ENCODE measurements around the genes ERCC8, KIF2A and DIMT1.

DNA sequence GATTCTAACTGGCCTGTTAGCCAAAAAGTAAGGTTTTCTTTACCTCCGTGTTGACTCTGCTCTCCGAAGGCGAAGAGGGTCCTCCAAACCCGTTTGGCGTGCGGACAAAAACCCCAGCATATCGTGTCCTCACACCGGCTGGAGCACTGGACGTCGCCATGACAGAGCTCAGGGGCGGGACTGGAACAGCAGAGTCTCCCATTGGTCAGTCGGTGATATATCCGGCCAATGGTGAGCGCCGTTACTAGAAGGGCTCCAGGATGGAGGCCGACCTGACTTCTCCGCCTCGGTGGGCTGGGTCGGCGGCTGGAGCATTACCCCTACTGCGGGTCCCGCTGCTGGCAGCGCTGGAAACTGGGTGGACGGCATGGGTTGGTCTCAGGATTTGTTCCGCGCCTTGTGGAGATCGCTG, at the start of gene ERCC8:
TSS of gene ERCC8 (minus strand) at position 182 of the 412 bp plus-strand sequence.
- PRO-cap, result bidirectional peak, plus-strand start at position 247 of the sequence, minus-strand start at position 182 of the sequence
- RAMPAGE, long total RNA, 3 experiments, result start-site peak on the plus strand in 3 of 3 experiments, centred at positions 294 to 310 of the sequence, 67 to 506 reads per replicate; start-site peak on the minus strand in 3 of 3 experiments, centred at positions 174 to 175 of the sequence, 50 to 86 reads per replicate

GRCh38 chr5:61100674-61100889, 61.7 kb downstream of the SMIM15 start:
- PRO-cap, result no peak
- RAMPAGE, long total RNA, 3 experiments, result no peak in any of the 3 experiments

DNA sequence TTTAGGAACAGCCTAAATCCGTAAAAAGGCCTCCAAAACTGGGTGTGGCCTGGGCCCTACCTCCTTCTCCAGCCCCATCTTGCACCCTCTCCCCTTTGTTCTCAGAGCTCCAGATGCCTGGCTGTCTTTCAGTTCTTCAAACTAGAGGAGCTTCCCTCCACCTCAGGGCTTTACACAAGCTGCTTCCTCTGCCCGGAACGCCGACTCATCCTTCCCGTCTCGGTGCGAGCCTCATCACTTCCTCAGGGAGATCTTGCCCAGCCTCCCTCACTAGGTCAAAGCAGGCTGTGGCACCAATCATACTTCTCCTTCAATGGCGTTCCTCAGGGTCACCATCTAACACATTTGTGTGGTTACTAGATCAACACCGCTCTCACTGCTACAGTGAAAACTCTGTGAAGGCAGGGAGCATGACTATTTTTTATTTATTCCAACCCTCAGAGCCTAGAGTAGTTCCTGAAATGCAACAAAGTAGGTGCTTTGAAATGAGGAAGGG, 56.2 kb upstream of the ZSWIM6 start:
- PRO-cap, result no peak
- RAMPAGE, long total RNA, 3 experiments, result no peak in any of the 3 experiments

- PRO-cap, result bidirectional peak, plus-strand start at chr5:61332258, minus-strand start at chr5:61332013
- RAMPAGE, long total RNA, 3 experiments, result no peak in any of the 3 experiments
These were observed 242 bp upstream of the ZSWIM6 start for GRCh38 chr5:61331891-61332140.

GRCh38 chr5:61358559-61359256, 26.6 kb downstream of the ZSWIM6 start:
- PRO-cap, result no peak
- RAMPAGE, long total RNA, 3 experiments, result no peak in any of the 3 experiments

GRCh38 chr5:62305723-62306788, at the start of gene KIF2A:
Gene KIF2A (plus strand): TSS chr5:62306206.
- PRO-cap, result bidirectional peak, plus-strand start at chr5:62306251, minus-strand start at chr5:62306114; unidirectional peak, plus-strand start at chr5:62306463
- RAMPAGE, long total RNA, 3 experiments, result start-site peak on the plus strand in 3 of 3 experiments, at chr5:62306434-62306469 at its widest, 85 to 131 reads per replicate

GRCh38 chr5:62402852-62404166, at the start of gene DIMT1:
Gene DIMT1 (minus strand): TSS chr5:62403905.
- PRO-cap, result bidirectional peak, plus-strand start at chr5:62403522, minus-strand start at chr5:62403478; bidirectional peak, plus-strand start at chr5:62404032, minus-strand start at chr5:62403882
- RAMPAGE, long total RNA, 3 experiments, result start-site peak on the minus strand in 3 of 3 experiments, at chr5:62403858-62403906 at its widest, 47 to 286 reads per replicate

DNA sequence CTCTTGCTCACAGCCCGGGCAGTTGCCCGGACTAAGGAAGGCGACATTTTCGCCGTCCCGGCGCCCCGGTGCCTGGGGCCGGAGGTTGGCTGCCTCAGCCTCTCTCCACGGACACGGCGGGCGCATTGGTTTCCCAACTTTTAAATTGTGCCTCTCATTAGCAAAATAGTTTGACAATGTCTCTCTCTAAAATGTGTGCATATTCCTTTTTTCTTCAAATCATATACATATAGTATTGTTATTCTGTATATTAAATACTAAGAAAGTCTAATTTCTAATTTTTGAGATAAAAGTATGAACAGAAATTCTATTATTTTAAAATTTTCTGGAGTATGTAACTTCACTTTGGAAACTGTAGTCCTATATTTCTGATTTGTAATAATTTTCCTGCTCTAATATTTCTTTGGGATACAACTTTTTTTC, 198.6 kb downstream of the LRRC70 start:
- PRO-cap, result no peak
- RAMPAGE, long total RNA, 3 experiments, result no peak in any of the 3 experiments

- PRO-cap, result no peak
- RAMPAGE, long total RNA, 3 experiments, result no peak in any of the 3 experiments
These were observed 1.5 kb upstream of the RNF180 start for GRCh38 chr5:64164177-64164482.

- PRO-cap, result no peak
- RAMPAGE, long total RNA, 3 experiments, result no peak in any of the 3 experiments
These were observed 13.1 kb downstream of the CWC27 start for GRCh38 chr5:64781900-64782248.

DNA sequence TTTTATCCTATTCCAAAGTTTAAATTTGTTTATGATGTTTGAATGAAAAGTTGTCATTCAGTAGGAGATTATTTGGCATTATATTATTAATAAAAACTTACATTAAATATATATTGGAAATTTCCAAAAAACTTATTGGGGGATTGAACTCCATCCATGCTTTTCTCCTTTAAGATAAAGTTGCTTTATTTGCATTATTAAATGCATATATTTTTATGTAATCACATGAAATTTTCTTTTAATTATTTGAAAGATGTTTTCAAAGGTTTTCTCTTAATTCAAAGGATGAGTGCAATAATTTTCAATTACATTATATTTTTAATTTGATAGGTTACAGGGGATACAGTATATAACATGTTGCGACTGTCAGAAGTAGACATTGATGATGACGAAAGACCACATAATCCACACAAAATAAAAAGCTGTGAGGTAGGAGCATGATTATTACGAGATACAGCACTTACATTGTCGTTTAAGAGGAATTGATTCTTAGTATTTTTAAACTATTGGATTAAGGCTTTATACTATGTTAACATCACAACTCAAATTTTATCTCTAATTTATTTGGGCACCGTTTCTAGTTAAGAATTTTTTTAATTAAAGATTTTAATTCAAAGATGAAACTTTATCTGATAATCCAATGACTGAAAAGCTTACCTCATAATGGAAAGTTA, 16.6 kb downstream of the CWC27 start:
- PRO-cap, result no peak
- RAMPAGE, long total RNA, 3 experiments, result no peak in any of the 3 experiments

DNA sequence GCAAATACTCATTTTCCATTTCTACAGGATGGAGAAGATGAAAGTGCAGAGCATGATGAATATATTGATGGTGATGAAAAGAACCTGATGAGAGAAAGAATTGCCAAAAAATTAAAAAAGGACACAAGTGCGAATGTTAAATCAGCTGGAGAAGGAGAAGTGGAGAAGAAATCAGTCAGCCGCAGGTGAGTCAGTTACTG, 35.4 kb downstream of the CWC27 start:
- PRO-cap, result no peak
- RAMPAGE, long total RNA, 3 experiments, result no peak in any of the 3 experiments

GRCh38 chr5:65034524-65035143, 265.9 kb downstream of the CWC27 start:
- PRO-cap, result no peak
- RAMPAGE, long total RNA, 3 experiments, result no peak in any of the 3 experiments

DNA sequence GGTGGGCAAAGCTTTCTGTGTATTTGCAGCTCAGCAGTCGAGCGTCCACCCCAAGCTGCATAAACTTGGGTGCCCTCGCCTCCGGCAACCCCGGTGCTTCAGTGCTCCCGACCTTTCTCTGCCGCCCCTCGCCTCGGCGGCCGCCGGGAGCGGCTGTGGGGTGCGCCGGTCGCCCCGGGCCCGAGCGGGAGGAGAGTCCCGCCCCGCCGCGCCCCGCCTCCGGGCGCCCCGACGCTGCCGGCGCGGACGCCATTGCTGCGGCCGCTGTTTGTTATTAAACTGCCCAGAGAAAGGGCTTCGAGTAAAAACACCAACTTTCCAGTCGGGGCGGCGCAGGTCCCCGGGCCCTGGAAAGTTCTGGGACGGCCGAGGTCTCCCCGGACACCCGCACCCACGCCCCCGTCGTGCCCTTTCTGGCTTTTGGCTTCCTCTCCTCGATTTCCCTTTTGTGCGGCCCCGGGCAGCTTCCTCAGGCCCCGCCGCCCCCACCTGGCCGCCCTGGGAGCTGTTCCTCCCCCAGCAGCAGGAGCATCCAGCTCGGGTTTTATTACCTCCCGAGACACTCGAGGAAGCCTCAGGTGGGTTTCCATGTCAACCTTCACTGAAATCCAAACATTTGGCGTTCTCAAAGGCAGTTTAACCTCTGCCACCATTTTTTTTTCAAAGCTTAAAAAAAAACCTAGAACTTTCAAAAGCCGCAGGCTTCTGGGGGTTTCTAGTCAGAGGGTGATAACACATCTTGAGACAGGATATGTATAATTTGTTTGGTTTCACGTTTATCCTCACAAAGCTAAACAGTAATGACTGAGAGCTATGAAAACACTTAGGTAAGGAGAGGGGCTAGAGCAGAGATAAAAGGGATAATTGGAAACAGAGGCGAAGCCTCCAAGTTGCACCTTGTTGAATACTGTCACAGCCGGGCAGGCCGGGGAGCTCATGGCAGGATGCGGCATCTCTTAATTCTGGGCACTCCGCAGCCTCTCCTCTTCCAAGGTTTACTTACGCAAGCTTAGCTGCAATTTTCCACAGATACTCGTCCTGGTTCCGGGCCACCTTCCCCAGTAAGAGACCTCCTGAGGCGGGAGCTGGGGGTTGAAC, 334.5 kb downstream of the CWC27 start:
- PRO-cap, result bidirectional peak, plus-strand start at position 252 of the sequence, minus-strand start at position 144 of the sequence
- RAMPAGE, long total RNA, 3 experiments, result no peak in any of the 3 experiments

DNA sequence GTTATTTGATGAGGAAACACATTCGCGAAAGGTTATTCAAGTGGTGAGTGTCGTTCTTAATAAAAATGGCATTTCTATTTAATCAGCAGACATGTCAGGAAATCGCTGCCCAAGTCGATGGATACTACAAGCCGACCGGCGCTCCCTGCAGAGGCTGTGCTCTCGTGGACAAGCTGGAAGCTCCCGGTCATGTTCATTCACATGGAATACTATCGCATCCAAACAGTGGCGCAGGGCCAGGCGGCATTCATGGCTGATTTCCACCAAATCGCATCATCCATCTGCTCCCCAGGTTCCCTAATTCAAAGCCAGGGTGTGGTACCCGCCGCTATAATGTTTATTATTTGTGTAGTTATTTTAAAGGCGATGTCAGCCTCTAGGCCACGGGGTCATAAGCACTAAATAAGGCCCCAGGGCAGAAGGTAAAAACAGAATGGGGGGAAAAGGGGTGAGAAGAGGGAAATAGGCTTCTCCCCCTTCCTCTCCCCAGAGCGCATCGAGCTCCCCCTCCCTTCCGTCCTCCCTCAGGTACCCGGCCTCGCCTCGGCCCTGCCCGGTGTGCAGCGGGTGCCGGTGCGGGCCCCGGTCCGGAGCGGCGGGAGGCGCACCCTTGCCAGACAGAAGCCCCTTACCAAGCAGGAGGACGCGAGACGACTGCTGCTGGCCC, 491 bp downstream of the SGTB start:
- PRO-cap, result no peak
- RAMPAGE, long total RNA, 3 experiments, result no peak in any of the 3 experiments

- PRO-cap, result no peak
- RAMPAGE, long total RNA, 3 experiments, result no peak in any of the 3 experiments
These were observed 96.8 kb downstream of the NLN start for GRCh38 chr5:65818374-65819618.

- PRO-cap, result no peak
- RAMPAGE, long total RNA, 3 experiments, result no peak in any of the 3 experiments
These were observed 663 bp downstream of the ERBIN start for GRCh38 chr5:65926938-65927537.

DNA sequence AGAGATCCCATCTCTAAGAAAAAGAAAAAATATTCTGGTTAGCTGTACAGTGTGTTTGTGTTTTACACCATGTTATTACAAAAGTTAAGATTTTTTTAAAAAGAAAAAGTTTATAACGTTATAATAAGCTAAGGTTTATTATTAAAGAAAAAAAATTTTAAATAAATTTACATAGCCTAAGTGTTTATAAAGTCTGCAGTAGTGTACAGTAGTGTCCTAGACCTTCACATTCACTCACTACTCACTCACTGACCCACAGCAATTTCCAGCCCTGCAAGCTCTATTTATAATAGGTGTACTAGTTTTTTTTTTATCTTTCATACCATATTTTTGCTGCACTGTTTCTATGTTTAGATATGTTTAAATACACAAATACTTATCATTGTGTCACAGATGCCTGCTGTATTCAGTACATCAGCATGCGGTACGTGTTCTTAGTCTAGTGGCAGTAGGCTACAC, 40.7 kb downstream of the ERBIN start:
- PRO-cap, result no peak
- RAMPAGE, long total RNA, 3 experiments, result no peak in any of the 3 experiments

DNA sequence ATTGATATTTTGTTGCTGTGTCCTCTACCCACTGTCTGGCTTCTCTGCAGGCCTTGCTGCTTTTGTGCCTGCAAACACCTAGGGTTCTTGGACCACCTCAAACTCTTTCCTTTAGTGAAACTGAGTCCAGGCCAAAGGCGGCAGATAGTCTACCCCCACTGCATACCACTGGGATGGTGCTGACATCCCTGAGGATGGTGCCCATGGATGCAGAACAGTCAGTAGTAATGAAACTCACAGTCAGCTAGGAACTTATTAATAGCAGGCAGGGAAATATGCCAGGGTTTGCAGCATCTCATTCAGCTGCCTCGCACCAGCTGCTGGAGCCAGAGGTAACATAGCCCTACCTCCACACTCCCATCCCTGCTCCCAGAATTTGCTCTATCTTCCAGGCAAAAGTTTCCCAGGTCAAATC, 189.1 kb downstream of the SREK1 start:
- PRO-cap, result no peak
- RAMPAGE, long total RNA, 3 experiments, result no peak in any of the 3 experiments

DNA sequence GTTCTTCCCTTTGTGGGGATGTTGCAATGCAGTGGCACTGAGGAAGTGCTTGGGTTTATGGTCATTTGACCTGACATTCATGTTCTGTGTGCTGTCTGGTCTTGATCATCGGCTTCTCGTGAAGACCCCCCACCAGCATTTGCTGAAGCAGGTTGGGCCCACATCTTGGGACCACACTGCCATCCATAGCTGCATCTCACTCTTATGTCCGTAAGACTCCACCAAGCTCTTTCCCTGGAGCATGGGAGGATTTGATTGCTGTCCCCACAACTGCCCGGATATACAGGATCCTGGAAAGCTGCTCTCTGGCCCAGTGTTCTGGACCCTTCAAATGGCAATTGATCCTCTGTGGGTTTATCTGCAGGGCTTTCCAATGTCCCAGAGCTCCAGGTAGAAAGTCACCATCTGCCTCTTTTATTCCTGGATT, 214.5 kb downstream of the SREK1 start:
- PRO-cap, result no peak
- RAMPAGE, long total RNA, 3 experiments, result no peak in any of the 3 experiments